REH cell (cell line): Measurements from ENCODE around the genes HMHB1, PLAC8L1, POU4F3 and HTR4.

DNA sequence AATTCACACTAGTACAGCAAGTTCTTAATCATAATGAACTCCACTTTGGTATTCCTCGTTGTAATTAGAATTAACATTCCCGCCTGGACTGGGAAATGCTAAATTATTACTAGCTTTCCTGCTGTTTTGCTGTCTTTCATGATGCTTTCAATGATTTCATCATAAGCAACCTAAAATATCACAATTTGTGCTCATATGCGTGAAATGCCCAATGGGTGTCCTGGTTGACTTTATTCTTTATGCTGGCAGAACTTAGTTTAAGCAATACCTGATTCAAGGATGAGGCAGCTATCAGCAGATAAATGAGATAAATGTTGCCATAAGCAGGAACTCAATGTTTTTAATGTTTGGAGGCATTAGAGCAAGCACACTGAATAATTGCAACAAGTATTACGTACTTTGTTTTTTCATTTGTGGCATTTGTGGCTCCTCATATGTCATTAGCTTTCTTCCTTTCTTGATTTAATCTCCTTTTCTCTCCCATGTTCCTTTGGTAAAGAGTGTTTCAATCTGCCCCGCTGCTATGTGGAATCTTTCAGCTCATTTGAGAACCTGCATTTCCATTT, 6.3 kb upstream of the NR3C1 start:
- PRO-cap: no peak

DNA sequence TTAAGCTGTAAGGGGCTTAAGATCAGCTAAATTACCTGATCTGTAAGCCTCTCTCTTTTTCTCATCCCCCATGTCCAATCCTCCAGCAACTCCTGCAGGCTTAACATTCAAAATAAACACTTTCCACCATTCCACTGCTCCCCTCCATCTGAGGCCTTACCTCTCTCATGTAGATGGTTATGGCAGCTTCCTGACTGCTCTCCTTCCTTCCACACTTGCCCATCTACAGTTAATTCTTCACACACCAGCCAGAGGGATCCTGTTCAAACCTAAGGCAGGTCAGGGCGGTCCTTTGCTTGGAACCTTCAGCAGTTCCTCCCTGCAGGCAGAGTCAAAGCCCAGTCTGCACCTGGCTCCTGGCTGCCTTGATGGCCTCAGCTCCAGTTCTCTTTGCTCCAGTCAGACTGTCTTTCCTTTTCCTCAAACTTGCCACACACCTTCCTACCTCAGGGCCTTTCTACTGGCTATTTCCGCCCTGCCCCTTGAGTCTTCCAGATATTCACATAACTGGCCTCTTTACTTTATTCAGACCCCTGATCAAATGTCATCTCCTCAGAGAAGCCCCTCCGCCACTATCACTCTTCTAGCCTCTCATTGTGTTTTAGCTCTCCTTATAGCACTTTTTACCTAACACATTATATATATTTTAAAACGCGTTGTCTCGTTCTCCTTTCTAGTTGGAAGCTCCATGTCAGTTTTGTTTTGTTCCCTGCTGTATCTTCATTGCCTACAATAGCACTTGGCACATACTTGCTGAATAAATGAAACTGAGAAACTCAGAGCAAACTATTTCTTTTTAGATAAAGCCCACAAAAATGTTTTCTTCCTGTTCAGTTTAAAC, 30.3 kb upstream of the NR3C1 start:
- PRO-cap: no peak

- PRO-cap: no peak
Observed at GRCh38 chr5:143563022-143563388, 159.5 kb upstream of the NR3C1 start.

- PRO-cap: bidirectional peak, plus-strand start at chr5:143812264, minus-strand start at chr5:143812254
Observed at GRCh38 chr5:143811853-143812341, at the start of gene HMHB1. Gene HMHB1 (plus strand): TSS chr5:143812161.

DNA sequence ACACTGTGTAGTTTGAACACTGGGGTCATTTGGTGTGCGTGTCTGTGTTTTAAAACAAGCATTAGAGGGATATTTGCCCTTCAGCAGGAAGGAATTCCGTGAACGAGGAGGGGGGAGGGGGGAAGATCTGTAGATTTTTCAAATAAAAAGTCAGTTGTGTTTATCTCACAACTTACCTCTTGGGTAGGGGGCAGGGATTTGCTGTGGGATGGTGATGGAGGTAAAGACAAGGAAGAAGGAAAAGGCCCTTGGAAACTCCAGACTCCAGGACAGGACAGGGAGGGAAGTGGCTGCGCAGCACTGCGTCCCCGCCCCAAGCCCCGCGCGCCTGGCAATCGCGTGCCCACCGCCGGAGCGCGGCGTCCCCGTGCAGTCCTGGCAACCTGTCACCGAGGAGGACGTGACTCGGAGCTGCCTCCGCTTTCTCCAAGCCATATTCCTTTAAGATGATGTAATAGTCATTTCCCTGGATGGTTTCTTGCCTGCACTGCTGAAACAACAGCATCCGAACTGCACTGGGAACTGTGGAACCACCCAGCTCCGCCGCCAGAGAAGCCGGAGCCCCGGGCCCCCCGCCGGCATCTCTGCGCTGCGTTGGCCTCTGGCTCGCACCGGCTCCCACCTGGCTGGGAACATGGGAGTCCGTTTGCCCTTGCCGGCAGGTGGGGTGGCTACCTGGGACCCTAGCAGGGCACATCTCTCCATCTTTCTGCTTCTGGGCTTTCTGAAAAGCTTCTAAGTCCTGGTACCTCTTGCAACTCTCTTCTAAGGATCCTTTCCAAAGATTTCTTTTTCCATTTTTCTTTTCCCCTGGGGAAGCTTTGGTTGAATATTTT, 34.4 kb downstream of the KCTD16 start:
- PRO-cap: no peak

GRCh38 chr5:145500646-145501056, 334.5 kb downstream of the PRELID2 start:
- PRO-cap: no peak

DNA sequence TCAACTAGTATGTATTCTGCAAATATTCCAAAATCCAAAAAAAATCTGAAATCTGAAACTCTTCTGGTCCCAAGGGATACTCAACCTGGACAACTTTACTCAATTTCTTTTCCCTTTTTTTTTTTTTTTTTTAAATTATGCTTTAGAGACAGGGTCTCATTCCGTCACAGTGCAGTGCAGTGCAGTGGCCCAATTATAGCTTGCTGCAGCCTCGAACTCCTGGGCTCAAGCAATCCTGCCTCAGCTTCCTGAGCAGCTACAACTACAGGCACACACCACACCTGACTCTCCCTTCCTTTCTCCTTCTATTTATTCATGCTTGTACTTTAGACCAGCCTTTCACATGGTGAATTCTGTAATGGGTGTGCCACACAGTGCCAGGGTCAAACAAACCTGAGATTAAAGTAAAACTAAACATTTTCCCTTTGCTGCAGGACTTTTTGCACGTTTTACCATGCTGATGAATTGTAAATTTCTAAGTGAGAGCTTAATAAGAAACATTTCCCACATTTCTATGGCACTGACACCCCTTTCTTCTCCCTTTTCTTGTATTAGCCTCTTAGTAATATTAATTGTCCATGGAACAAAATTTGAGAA, 7.9 kb downstream of the SH3RF2 start:
- PRO-cap: no peak

DNA sequence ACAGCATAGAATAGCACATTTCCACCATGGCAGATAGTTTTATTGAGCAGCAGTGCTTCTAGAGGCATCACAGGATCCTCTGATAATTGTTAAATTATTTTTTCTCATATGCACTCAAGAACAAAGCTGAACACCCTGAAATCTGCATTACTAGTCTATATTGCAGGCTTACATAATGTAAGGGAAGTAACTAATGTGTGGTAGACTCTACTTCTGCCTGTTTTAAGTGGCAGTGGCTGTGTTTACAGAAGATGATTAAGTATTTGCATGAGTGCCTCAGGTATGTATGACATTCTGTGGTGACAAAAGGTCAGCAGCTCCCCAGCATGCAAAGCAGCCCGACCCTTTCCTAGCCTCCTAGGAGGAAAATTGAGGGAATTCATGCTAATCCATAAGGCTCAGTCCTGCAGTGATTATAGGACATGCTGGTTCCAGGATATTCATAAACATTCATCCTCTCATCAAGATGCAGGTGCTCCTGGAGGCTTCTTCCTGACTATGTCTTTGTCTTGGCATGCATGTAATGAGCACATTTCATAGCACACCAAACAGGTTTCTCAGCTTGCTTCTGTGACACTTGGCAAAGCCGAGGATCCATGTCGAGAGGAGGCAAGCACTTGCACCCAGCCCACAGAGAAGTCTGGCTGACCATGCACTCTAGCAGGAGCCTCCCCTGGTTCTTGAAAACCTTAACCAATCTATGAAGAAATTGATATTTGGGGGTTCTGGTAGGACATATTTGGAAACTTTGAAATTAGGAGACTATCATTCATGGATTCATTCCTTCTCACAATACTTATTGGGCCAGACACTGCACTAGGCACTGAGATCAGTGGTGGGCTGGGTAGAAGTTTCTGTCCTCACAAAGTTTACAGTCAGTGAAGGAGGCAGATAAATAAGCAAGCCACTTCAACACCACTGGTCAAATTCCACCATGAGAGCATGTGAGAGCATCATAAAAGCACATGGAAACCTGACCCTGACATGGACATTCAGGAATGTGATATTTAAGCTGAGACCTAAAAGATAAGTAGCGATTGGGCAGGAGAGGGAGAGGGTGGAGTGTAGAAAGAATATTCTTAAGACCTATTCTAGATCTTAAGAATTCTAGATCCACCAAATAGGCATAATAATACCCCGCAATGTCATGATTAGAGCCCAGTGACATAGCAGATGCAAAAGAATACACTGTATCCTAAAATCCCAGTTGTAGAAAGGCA, 45.9 kb downstream of the SH3RF2 start:
- PRO-cap: no peak

GRCh38 chr5:146105310-146105863, at the start of gene PLAC8L1:
Gene PLAC8L1 (minus strand): TSS chr5:146105577.
- PRO-cap: no peak

DNA sequence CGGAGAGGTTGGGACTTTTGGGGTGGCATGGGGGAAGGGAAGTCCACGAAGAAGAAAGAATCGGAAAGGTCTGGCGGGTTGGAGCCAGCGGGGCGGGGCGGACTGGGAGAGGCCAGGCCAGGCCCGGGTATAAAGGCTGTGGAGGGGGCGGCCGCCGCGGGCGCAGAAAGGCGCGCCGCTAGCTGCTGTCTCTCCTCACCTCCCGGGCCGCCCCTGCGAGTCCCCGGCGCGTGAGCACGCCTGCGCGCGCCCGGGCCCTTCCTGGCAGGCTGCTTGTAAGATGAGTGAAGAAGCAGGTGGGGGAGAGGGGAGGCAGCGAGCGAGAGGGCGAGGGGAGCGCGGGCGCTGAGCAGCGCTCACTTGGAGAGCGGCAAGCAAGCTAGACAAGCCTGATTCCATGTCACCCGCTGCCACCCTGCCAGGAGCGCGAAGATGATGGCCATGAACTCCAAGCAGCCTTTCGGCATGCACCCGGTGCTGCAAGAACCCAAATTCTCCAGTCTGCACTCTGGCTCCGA, at the start of gene POU4F3:
Gene POU4F3, plus strand, starts transcription at position 159 of the 518 bp plus-strand sequence.
- PRO-cap: no peak

DNA sequence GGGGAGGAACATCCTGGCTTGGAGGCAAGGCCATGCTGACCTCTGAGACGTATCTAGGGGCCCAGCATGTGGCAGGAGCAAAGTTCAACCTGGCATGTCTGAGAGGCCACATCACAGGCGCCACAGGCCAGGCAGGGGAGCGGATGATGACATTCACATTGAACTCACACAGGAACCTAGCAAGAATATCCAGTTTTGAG, 64.3 kb upstream of the STK32A start:
- PRO-cap: no peak

GRCh38 chr5:147310180-147310667, 75.4 kb downstream of the STK32A start:
- PRO-cap: no peak

GRCh38 chr5:147454995-147455899, 54.6 kb downstream of the DPYSL3 start:
- PRO-cap: no peak

GRCh38 chr5:147503836-147504404, 5.9 kb downstream of the DPYSL3 start:
- PRO-cap: no peak

- PRO-cap: no peak
Observed at GRCh38 chr5:147871581-147872574, 6.6 kb upstream of the SCGB3A2 start.

DNA sequence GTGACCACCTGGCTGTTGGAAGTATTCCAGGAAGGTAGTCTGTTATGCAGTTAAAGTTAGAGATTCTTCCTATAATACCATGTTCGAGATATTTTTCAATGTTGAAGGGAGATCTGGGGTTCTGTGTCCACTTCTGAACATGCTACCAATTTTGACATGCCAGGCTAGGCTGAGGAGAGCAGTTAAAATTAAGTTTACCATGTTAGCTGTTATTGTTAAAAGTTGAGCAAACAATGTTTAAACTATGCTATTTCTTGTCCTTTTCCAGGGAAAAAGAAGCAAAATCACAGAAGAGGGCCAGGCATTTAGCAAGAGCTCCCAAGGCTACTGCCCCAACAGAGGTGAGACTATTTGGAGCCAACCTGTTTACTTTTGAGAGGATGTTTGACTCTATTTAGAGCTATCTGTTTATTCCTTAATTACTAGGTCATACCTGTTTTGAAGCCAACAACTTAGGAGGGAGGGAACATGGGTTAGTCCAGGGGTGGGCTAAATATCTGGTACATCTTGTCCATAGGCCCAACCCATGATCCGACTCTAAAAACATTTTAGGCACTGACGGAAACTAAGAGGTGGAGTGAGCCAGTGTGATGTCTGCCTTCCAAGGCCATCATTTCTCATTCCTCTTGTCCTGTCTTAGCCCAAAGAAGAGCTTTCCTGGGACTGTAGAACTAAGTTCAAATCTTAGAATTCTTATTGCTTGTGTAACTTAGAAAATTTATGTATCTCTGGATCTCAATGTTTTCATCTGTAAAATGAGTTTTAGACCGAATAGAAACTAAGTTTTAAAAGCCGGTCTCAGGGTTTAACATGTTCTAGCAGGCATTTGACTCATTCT, 8.3 kb downstream of the SPINK5 start:
- PRO-cap: no peak

- PRO-cap: no peak
Observed at GRCh38 chr5:148280760-148281328, 12.2 kb downstream of the SPINK13 start.

DNA sequence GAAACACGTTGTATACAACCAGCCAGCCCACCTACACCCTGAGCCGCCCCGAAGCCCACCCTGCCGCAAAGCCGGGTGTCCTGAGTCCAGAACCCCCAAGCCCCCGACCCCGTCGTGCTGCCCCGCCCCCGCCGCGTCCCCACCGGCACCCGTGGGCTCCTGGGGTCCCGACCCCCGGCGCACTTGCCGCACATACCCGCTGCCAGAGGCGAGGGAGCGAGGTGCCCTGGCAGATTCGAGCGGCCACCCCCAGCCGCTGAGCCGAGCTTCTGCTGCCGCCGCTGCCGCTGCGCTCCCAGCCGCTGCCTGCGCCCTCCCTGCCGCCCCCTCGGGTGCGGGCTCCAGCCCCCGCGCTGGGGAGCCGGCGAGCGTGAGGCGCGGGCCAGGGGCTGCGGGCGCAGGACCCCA, 457 bp downstream of the HTR4 start:
- PRO-cap: no peak

- PRO-cap: no peak
Observed at GRCh38 chr5:148654448-148654976, at the start of gene HTR4. Gene HTR4 (minus strand): TSS chr5:148654527.

DNA sequence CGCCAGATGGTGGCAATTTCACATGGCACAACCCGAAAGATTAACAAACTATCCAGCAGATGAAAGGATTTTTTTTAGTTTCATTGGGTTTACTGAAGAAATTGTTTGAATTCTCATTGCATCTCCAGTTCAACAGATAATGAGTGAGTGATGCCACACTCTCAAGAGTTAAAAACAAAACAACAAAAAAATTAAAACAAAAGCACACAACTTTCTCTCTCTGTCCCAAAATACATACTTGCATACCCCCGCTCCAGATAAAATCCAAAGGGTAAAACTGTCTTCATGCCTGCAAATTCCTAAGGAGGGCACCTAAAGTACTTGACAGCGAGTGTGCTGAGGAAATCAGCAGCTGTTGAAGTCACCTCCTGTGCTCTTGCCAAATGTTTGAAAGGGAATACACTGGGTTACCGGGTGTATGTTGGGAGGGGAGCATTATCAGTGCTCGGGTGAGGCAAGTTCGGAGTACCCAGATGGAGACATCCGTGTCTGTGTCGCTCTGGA, 897 bp upstream of the ADRB2 start:
- PRO-cap: no peak